CD14-positive monocyte (primary cell): ENCODE data around the genes TAF1B and RRM2.

GRCh38 chr2:9003359-9003514, 247 bp downstream of the MBOAT2 start:
- CAGE, long polyA plus RNA = no peak

DNA sequence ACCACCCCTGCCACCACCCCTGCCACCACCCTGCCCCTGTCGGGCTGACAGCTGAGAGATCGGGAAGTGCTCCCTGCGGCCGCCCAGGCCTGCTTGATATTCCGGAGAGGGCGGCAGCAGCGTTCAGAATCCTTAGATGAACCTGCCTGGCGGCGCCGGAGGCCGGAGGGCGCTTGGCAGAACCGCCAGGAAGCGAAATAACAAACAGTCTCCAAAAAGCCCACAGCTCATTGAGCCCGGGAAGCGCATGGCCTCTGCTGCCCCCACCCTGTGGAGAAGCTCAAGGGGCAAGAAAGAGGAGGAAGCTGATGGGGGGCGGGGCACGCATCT, 92.2 kb upstream of the MBOAT2 start:
- CAGE, long polyA plus RNA = no peak

GRCh38 chr2:9142550-9143301, 63.9 kb upstream of the ASAP2 start:
- CAGE, long polyA plus RNA = no peak

DNA sequence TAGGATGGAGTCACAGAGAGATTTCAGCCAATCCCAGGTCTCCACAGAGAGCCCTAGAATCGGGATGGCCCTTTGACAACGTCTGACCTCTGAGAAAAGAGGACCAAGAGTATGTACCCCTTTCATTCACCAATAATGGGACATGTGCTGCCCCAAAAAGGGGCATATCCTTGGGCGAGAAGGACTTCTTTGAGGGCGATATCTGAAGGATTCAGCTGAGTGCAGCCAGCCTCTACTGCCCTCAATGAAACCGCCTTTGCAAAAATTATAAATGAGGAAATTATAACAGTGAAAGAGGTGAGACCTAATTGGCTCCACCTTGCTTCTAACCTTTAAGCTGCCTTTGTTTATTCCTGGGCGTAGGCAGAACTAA, 36.3 kb upstream of the ASAP2 start:
- CAGE, long polyA plus RNA = no peak

GRCh38 chr2:9234620-9235310, 28.2 kb downstream of the ASAP2 start:
- CAGE, long polyA plus RNA = no peak

DNA sequence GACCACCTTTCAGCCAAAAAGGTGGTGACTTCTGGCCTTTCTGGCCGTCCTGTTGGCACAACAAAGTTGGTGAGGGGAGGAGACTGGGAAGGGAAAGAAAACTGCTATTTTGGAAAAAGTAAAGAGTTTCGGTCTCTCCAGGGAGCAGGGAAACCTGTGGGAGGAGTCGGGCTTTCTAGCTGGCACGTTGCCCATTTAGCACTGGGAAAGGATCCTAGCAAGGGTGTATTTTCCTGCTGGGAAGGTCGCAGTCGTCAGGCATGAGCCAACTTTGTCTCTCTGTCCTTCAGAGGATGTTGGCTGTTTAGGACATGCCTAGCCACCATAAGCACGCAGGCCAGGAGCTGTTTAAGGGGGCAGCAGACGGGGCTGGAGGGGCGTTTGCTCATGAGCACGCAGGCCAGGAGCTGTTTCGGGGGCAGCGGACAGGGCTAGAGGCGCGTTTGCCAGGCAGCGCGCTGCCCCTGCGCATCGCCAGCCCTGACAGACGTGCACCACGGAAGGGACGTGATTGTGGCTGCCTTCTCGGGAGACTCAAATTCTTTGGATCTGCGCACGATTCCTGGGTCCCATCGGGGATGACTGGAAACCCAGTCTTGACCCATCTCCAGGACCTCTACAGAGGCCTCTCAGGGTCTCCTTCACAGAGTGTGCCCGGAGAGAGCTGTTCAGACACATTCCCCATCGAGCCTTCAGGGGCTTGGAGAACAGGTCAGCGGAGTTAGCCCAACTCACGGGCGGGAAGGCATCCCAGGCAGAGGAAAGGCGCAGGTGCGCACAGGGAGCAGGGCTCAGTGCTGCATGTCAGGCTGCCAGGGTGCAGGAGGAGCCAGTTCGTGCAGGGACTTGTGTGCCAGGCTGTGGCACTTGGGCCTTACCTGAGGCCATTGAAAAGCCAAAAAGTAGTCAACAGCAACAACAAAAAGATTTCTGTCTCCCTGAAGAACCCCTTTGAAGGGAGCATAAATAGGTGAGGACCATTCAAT, 104.3 kb downstream of the ITGB1BP1 start:
- CAGE, long polyA plus RNA = no peak

GRCh38 chr2:9347417-9348071, 75.8 kb downstream of the ITGB1BP1 start:
- CAGE, long polyA plus RNA = no peak

GRCh38 chr2:9373107-9373733, 50.1 kb downstream of the ITGB1BP1 start:
- CAGE, long polyA plus RNA = no peak

- CAGE, long polyA plus RNA = no peak
Measured at GRCh38 chr2:9495192-9495884, 21.0 kb downstream of the IAH1 start.

- CAGE, long polyA plus RNA = no peak
Measured at GRCh38 chr2:9559299-9559444, 3.5 kb upstream of the ADAM17 start.

- CAGE, long polyA plus RNA = no peak
Measured at GRCh38 chr2:9594362-9595353, 36.1 kb downstream of the YWHAQ start.

GRCh38 chr2:9631250-9631598, 427 bp upstream of the YWHAQ start:
- CAGE, long polyA plus RNA = no peak

GRCh38 chr2:9655372-9655883, 24.6 kb upstream of the YWHAQ start:
- CAGE, long polyA plus RNA = no peak

GRCh38 chr2:9843106-9844279, at the start of gene TAF1B:
TSS of gene TAF1B (plus strand) at chr2:9843474.
- CAGE, long polyA plus RNA = no peak

DNA sequence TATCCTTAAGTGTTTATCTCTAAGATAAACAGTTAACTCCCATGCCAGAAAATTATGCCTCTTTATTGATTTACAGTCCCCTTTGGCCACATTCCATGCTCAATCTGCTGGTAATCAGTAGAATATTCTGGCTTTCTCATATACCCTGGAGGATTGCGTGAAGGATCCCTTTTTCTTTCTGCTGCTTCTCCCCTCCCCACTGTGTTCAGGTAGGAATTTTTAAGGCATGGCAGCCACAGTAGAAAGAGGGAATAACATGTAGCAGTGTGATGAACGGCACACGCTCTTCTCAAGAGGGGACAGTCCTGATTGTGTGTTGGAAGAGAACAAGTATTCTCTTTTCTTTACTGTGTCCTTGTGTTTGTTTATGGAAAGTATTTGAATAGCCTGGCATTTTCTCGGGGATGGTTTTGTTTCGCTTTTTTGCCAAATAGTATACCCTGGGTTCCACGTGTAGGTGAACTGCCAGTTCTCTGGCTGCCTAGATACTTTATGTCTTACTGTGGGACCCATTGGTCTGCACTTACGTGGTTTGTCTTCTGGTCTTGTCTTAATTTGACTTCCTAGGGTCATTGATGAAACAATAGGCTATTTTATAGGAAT, 2.8 kb downstream of the GRHL1 start:
- CAGE, long polyA plus RNA = no peak

DNA sequence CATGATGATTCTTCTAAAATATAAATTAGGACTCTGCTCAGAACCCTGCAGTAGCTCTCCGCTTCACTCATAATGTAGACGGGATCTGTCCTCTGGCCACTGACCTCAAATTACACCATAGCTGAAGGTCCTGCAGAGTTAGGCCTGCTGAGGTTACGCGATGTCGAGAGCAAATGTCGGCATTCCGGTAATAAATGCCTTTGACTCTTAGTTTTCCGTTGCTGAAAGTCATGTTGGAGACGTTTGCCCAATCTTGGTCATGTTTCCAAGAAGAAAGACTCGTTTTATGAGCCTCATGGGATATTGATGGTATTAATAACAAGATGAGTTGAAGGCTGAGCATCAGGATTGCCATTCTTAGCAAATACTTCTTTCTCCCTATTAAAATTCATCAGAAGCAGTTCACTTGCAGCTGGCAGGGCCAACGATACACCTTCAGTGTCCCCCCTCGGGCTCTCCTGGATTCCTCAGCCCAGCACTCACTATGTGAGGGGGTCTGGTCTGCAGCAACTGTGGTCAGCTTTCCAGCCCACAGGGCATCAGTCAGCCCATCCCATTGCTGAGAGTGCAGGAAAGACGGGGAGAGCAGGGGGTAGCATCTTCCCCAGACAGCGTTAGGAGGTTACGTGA, 39.8 kb upstream of the KLF11 start:
- CAGE, long polyA plus RNA = no peak

- CAGE, long polyA plus RNA = no peak
Measured at GRCh38 chr2:10044120-10044679, 850 bp downstream of the KLF11 start.

DNA sequence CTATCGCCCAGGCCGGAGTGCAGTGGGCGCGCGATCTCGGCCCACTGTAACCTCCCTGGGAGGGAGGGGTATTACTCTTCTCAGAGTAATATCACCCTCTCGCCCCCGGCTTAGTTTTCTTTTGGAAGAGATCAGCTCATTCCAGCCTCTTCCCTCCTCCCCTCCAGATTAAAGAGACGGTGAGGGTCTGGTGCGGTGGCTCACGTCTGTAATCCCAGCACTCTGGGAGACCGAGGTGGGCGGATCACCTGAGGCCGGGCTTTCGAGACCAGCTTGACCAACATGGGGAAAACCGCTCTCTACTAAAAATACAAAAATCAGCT, 1.3 kb downstream of the KLF11 start:
- CAGE, long polyA plus RNA = no peak

- CAGE, long polyA plus RNA = no peak
Measured at GRCh38 chr2:10080429-10081455, 531 bp upstream of the CYS1 start.

- CAGE, long polyA plus RNA = no peak
Measured at GRCh38 chr2:10122433-10123580, at the start of gene RRM2. TSS of gene RRM2 (plus strand) at chr2:10122739.